GM06990 (cell line): ENCODE measurements around the genes GOLGA8F, GOLGA8J and CHRFAM7A.

DNA sequence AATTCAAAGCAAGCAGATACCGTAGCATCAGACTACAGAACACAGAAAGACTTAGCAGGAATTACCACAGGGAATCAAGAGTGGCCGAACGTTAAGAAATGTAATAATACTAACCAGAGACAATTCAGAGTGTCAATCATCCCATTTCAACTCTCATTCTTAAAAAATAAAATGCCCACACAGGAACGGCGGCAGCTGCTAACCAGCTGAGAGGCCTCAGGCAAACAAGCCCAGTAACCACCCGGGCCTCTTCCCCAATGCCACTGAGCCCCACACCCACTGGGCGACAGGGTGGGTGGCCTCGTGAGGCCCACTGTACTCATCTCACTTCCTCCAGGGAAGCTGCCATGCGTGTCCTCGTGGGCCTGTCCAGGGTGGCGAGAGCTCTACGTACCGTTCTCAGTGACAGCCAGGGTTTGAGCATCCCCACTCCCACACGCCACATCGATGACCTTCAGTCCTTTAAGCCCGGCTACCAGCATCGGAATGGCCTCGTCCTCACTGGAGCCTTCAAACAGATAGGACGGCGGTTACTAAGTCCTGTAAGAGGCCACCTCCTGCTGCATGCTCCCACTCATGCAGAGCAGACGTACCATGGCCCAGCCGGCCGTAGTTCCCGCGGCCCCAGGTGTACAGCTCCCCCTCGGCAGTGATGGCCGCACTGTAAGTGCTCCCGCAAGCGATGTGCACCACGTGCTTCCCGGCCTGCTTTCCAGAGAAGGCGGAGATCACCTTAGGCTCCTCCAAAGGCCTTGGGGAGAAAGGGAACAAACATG lies 56.6 kb downstream of the HERC2 start:
- RRBS, result no CpG with 5 or more reads among the region's 32 CpGs

- RRBS, result no CpG with 5 or more reads among the region's 11 CpGs
Measured at GRCh38 chr15:28378394-28378893, at the start of gene GOLGA8F. GOLGA8F (plus strand) TSS chr15:28378664.

DNA sequence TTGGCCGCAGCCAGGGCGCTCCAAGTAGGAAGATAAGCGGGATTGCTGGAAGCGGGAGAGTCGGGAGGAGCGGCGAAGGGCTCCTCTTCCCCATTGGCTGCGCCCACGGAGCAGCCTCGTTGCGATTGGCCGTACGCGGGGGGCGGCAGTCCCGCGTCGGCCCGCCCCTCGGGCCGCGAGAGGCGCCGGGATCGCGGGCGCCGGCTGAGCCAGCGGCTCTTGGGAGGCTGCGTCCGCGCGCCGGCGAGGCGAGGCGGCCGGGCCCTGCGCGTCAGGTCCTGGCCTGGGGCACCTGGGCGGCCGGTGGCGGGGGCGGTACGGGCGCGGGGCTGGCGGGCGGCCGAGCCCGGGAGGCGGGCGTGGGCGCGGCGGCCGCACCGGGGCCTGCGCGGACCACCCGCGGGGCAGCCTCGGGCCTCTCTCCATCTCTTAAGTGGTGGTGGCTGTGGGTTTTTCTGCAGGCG lies 35.9 kb downstream of the GOLGA6L25 start:
- RRBS, result no CpG with 5 or more reads among the region's 64 CpGs

DNA sequence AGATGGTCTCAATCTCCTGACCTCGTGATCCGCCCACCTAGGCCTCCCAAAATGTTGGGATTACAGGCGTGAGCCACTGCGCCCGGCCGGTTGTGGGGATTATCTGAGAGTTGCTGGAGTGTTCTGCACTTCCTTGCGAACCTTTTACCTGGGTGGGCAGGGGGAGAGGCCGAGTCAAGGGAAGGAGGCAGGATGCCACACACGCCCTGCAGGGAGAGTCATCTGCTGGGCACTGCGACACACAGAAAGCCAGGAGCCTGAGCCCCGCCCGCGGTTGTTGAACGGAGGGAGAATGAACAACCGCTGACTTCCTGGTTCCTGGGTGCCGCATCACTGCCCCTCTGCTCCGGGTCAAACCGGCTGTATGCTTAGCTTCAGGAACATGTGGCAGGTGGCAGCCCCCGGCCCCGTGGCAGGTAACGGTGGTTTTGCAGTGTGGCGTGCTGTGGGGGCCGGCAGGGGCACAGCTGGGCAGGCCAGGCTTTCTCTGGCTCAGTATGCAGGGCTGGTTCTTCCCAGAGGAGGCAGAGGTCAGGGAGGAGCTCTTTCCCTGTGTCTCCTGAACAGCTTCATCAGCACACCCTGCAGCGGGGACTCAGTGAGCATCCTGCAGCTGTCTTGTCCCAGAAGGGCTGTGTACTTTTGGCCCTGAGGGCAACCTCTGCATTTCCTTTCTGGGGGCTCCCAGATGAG lies 33.4 kb downstream of the APBA2 start:
- RRBS, result 40% methylated on average over 6 of the region's 24 CpGs

- RRBS, result no CpG with 5 or more reads among the region's 13 CpGs
Measured at GRCh38 chr15:29224196-29224714, 45.4 kb downstream of the NSMCE3 start.

- RRBS, result 16% methylated on average over 18 of the region's 71 CpGs
Measured at GRCh38 chr15:29674756-29675531, 104.2 kb upstream of the ENTREP2 start.

DNA sequence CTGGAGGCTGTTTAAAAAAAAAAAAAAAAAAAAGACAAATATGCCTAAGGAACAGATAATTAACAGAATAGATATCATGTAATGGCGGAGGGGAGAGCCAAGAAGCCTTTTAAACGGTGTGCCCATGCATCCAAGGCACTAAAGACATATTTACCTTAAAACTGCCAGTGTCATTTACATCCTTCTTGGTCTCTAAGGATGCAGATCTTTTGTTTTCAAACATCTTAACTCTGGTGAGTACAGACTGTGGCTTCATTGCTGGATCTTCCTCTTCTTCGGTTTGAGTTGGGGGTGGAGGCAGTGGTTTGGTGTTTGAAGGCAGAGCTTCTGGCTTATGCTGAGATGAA lies 104.2 kb downstream of the TJP1 start:
- RRBS, result no CpG with 5 or more reads among the region's 3 CpGs

DNA sequence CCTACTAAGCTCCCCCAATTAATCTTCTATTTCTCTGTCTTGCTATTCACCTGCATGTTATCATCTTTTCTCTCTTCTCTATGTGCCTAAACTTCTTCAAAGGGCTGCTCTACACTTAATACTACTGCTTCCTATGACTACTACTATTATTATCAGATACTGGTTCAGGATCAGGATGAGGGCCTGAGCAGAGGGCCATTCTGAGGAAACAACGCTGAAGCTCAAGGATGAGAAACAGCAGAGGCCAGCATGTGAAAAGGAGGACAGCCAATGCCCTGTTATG lies 54.3 kb downstream of the TJP1 start:
- RRBS, result no CpG with 5 or more reads among the region's 1 CpG

DNA sequence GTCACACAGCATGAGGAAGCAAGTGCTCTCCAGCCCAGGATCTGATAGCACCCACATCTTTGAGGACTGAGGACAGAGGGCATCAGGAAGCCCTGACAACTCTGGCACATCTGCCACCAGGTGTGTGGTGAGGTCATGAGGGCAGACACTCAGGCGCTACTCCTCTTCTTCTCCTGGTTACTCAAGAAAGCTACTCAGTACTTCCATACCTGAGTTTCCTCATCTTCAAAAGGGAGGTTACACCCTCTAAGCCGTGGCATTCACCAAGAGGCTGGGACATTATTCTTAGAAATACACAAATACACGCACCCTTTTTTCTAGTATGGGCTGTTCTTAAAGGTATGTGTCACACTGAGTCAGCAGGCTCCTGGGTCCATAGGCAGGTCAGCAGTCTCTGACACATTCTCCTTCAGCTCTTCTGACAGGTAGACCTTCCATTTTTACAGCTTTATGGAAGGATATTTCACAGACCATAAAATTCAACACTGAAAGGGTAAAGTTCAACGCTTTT lies 103.1 kb upstream of the TJP1 start:
- RRBS, result no CpG with 5 or more reads among the region's 4 CpGs

DNA sequence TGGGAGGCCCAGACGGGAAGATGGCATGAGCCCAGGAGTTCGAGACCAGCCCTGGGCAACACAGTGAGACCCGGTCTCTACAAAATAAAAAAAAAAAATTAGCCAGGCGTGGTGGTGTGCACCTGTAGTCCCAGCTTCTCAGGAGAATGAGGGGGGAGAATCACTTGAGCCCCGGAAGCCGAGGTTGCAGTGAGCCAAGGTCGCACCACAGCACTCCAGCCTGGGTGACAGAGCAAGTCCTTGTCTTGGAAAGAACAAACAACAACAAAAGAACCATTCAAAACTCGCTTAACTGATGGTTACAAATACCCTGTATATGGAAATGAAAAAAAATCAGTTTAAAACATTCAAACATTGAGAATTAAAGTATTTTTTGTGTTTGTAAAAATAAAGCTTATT lies 113.2 kb upstream of the GOLGA8J start:
- RRBS, result 30% methylated on average over 1 of the region's 8 CpGs

- RRBS, result no CpG with 5 or more reads among the region's 11 CpGs
Measured at GRCh38 chr15:29985382-29985646, 97.4 kb upstream of the GOLGA8J start.

- RRBS, result no CpG with 5 or more reads among the region's 8 CpGs
Measured at GRCh38 chr15:30082512-30083069, at the start of gene GOLGA8J. GOLGA8J (plus strand) TSS chr15:30082955.

DNA sequence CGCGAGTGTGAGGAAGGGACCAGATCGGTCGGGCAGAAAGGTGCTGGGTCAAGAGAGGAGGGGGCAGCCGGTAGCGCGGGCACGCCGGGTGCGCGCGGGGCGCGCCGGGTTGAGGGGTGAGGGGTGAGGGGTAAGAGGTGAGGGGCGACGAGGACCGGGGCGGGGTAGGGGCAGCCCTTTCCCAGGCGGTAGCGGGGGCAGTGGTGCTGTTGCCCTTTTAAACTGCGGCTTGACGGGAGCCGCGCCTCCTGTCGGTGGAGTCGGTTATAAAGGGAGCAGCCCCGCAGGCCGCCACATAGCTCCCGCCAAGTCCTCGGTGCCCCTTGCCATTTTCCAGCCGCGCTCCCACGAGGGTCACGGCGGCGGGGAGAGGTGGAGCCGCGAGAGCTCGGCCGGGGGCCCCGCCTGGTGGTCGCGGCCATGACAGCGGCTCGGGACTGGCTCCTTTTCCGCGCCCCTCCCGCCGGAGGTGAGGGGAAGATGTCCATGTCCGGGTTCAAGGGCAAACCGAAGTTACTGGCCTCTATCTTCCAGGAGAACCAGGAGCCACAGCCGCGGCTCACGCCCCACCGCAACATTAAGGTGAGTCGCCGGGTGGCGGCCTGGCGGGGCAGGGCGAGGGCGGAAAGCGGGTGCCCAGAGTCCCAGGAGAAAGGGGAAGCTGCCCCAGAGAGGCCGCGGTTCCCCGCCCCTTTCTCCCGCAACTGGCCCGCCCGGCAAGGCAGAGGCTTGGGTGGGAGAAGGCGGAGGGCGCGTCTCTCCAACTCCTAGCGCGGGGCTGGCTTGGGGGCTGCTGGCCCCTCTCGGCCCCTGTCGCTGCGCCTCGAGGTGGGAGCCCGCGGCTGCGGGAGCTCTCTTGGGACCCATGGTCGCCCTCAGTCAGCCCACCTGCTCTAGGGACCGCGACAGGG lies 20.9 kb downstream of the GOLGA8J start:
- RRBS, result no CpG with 5 or more reads among the region's 84 CpGs

GRCh38 chr15:30195477-30196764 lies 61.1 kb downstream of the GOLGA8T start:
- RRBS, result no CpG with 5 or more reads among the region's 95 CpGs

GRCh38 chr15:30393375-30393811 lies at the start of gene CHRFAM7A:
CHRFAM7A (minus strand) TSS chr15:30393540.
- RRBS, result no CpG with 5 or more reads among the region's 46 CpGs

- RRBS, result no CpG with 5 or more reads among the region's 28 CpGs
Measured at GRCh38 chr15:30625255-30625908, 21.6 kb downstream of the GOLGA8H start.

DNA sequence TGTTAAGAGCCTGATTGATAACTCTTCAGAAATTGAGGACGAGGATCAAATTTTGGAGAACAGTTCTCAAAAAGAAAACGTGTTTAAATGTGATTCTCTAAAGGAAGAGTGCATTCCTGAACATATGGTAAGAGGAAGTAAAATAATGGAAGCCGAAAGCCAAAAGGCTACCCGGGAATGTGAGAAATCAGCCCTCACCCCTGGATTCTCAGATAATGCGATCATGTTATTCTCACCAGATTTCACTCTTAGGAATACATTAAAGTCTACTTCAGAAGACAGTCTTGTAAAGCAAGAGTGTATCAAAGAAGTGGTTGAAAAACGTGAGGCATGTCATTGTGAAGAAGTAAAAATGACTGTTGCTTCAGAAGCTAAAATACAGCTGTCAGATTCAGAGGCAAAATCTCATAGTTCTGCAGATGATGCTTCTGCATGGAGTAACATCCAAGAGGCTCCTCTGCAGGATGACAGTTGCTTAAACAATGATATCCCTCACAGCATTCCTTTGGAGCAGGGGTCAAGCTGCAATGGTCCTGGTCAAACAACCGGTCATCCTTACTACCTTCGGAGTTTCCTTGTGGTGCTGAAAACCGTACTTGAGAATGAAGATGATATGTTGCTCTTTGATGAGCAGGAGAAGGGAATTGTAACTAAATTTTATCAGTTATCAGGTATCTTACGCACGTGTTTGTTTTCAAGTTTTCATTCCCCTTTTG lies 1.7 kb downstream of the FAN1 start:
- RRBS, result no CpG with 5 or more reads among the region's 11 CpGs

GRCh38 chr15:31007550-31007749 lies 16.0 kb upstream of the MTMR10 start:
- RRBS, result no CpG with 5 or more reads among the region's 3 CpGs

DNA sequence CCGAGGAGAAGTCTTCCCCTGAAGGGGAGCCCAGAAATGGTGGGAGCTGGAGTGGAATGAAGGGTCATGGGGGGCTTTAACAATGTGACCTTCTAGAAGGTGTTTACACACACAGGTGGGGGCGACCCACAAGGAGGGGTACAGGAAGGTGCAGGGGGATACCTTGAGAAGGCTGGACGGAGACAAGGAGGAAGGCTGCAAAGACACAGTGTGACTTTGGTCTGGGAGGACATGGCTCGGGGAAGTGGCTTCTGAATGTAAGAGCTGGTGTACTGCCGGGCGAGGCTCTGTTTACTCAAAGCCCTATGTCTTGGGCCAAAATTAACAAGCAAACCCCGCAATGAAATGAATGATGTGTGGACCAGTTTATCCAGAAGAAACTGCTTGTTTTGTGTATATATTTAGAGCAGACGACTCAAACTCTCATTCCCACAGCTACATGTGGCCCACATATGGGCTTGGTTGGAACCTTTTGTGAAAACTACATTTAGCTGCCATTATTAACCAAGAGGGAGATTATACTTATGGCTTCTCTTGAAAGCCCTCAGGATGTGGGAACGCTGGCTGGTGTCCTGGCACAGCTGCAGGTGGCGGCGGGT lies 18.6 kb downstream of the TRPM1 start:
- RRBS, result no CpG with 5 or more reads among the region's 11 CpGs

- RRBS, result 87% methylated on average over 3 of the region's 24 CpGs
Measured at GRCh38 chr15:31279625-31280736, 46.7 kb upstream of the KLF13 start.